GM19240 (cell line): ENCODE results near the genes TMEM80, EPS8L2 and CRACR2B.

DNA sequence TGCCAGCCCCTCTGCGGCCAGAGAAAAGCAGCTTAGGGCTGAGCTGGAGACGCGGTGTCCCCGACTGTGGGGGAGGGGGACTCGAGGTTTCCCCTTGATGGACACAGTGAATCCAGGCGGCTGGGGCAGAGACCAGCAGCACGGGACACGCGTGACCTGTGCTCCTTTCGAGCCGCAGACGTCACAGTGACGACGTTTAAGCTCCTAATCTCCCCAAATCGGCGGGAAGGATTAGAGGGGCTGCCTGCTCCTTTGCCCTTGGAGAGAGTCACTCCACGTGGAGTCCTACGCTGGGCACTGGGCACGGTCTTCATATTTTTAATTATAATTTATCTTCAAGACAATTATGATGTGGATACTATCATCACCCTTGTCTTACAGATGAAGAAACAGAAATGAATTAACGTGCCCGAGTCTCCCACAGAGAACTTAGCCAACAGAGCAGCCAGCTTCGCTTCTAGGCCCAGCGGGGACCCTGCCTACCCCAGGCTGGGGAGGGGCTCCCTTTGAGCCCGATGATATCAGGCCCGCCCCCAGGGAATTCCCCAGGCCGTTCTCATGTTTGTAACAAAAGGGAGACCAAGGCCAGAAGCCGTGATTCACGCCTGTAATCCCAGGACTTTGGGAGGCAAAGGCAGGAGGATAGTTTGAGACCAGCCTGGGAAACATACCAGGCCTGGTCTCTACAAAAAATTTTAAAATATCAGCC lies 1.3 kb downstream of the DRD4 start:
- RRBS: no CpG with 5 or more reads among the region's 28 CpGs

DNA sequence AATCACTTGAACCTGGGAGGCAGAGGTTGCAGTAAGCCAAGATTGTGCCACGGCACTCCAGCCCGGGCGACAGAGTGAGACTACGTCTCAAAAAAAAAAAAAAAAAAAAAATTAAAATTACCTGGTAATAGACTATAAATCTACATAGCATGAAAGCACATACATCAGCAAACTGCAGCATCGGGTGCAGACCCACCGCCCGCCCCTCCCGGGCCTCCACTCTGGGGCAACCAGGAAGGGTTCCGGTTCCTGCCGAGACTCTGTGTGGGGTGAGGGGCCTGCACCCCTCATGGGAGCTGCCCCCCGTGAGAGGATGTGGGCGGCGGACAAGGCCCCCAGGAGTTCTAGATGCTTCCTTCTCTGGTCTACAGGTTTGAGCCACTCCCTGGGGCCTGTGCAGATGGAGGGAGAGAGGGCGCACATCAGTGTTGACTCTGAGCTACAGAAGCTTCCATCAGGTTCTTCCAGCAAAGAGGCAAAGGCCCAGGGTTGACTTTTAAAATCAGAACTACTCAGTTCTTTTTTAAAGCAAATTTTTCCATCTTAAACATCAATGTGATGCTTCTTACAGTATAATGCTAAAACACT lies 9.2 kb downstream of the DRD4 start:
- RRBS: no CpG with 5 or more reads among the region's 14 CpGs

DNA sequence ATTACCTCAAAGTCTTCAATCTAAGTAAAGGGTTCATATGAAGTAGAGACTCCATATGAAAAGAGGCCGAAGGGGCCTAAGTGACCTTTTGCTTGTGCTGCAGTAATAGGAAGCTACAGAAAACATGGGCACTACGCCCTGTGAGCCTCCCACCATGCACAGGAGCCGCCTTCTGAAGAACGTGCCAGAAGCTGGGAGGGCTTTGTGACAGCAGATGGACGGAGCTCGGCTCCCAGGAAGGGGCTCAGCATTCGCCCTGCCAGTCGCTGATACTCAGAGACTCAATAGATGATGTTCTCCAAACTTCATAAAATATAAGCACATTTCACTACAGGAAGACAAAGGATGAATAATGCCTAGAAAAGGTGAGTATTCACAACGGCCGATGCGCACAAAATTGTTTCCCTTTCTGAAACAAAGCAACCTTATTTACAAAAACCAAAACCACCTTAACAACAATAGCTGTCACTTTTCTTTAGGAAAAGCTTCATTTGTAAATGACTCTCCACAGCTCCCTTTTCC lies 21.1 kb downstream of the DEAF1 start:
- RRBS: no CpG with 5 or more reads among the region's 11 CpGs

GRCh38 chr11:695473-696423 lies at the start of gene TMEM80:
TMEM80 (plus strand) TSS chr11:695816.
- RRBS: 2% methylated on average over 41 of the region's 118 CpGs

DNA sequence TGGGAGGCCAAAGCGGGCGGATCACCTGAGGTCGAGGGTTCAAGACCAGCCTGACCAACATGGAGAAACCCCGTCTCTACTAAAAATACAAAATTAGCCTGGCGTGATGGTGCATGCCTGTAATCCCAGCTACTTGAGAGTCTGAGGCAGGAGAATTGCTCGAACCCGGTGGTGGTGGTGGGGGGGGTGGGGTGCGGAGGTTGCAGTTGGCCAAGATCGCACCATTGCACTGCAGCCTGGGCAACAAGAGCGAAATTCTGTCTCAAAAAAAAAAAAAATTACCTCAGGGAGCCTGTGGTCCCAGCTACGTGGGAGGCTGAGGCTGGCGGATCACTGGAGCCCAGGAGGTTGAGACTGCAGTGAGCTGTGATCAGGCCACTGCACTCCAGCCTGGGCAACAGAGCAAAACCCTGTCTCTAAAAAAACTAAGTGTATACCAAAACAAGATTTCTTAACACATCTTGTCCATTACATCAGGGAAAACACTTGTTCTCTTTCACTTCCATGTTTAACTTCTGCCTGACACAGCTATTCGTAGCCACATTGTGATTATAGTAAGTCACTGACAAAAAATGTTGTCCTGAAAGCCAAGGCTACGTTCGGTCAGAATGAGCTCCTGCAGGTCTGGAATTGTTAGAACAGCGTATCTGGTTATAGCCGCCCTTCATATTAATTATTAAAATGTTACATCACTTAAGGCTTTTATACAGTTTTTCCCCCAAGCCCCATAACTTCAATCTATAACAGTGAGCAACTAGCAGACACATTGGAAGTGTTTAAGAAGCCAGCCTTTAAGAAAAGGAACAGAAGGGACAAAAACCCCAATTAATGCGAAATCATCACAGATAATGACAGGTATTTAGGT lies 1.5 kb downstream of the TMEM80 start:
- RRBS: no CpG with 5 or more reads among the region's 18 CpGs

- RRBS: no CpG with 5 or more reads among the region's 17 CpGs
Measured at GRCh38 chr11:697742-698484, 2.3 kb downstream of the TMEM80 start.

DNA sequence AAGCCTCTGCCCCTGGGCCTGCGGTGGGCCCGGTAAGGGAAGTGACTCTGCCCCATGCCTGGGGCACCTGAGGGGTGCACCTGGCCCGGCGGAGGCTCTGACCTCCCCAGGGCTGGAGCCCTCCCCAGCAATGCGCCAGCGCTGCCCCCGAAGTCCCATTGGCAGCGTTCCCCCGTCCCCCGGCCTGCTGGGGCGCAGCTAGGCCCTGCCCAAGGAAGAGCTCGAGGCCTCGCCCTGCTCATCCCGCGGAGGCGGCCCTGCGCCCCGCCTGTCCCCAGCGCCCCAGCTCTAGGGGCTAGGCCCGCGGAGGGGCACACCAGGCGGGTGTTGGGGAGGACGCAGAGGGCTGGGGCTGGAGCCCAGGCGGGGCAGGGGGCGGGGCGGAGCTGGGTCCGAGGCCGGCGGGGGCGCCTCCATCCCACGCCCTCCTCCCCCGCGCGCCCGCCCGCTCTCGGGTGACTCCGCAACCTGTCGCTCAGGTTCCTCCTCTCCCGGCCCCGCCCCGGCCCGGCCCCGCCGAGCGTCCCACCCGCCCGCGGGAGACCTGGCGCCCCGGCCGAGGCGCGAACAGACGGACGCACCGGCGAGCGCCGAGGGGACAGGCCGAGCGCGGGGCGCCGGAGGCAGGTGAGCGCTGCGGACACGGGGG lies at the start of gene EPS8L2:
Gene EPS8L2 (plus strand): TSS at position 570 of the 649 bp plus-strand sequence.
- RRBS: 14% methylated on average over 35 of the region's 68 CpGs

DNA sequence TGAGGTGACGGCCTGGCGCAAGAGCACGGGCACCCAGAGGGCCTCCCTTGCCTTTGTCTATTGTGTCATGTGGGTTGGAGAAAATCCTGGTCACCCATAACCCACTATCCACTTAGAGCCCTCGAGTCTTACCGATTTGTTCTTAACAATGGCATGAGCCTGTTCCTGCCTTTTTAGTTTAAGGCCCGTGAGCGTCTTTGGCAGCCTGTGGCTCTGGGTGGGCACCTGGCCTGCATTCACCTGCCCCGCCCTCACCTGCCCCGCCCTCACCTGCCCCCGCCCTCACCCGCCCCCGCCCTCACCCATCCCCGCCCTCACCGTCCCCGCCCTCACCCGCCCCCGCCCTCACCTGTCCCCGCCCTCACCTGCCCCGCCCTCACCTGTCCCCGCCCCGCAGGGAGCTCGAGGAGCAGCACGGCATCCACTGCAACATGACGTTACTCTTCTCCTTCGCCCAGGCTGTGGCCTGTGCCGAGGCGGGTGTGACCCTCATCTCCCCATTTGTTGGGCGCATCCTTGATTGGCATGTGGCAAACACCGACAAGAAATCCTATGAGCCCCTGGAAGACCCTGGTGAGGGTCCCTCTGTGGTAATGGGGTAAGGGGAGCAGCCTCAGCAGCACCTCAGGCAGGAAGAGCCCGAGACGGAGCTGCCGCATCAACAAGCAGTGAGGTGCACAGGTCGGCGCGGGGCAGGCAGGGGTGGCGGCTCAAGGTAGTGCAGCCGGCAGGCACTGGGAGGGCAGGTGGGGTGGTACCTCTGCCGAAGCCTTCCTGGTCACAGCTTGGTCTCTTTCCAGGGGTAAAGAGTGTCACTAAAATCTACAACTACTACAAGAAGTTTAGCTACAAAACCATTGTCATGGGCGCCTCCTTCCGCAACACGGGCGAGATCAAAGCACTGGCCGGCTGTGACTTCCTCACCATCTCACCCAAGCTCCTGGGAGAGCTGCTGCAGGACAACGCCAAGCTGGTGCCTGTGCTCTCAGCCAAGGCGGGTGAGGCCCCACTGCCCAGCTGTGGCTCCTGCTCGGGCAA lies 14.0 kb downstream of the GATD1 start:
- RRBS: no CpG with 5 or more reads among the region's 46 CpGs

- RRBS: 6% methylated on average over 9 of the region's 25 CpGs
Measured at GRCh38 chr11:827500-828355, at the start of gene CRACR2B. CRACR2B (plus strand) TSS chr11:827919.

GRCh38 chr11:836512-837194 lies 3.9 kb downstream of the CD151 start:
- RRBS: no CpG with 5 or more reads among the region's 17 CpGs

DNA sequence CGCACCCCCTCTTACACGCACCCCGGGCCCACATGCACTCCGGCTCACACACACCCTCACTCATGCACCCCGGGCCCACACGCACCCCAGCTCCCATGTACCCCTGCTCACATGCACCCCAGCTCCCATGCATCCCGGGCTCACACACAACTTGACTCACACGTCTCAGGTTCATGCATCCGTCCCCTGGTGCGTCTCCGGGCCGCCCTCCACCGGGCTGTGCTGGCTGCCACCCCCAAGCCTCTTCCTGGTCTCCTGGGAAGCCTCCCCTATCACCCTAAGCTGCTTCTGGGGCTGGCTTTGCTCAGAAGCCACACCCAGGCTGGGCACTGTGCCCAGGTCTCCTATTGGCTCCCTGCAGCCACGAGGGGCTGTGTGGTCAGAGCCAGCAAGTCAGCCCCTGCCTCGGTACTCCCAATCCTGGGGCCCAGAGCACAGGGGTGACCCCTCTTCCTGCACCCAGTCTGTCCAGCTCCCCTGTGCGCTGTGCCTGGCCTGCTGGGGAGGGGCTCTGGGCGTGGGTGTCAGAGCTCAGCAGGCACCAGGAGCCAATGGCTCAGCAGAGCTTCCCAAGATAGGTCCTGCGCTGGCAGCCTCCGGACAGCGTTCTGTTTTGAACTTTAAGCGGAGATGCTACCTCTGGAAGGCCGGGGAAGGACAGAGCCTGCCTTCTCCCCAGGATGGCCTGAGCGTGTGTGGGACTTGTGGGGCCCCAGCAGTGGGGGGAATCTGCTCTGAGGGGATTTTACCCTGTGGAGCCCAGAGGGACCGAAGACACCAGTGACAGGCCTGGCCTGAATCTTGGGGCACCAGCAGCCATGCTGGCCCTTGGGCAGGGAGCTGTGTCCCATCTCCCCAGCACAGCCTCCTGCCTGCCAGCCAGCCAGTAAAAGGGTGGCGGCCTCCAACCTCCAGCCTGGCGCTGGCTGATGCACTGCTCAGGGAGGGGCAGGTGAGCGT lies 17.1 kb downstream of the TSPAN4 start:
- RRBS: 85% methylated on average over 10 of the region's 27 CpGs

DNA sequence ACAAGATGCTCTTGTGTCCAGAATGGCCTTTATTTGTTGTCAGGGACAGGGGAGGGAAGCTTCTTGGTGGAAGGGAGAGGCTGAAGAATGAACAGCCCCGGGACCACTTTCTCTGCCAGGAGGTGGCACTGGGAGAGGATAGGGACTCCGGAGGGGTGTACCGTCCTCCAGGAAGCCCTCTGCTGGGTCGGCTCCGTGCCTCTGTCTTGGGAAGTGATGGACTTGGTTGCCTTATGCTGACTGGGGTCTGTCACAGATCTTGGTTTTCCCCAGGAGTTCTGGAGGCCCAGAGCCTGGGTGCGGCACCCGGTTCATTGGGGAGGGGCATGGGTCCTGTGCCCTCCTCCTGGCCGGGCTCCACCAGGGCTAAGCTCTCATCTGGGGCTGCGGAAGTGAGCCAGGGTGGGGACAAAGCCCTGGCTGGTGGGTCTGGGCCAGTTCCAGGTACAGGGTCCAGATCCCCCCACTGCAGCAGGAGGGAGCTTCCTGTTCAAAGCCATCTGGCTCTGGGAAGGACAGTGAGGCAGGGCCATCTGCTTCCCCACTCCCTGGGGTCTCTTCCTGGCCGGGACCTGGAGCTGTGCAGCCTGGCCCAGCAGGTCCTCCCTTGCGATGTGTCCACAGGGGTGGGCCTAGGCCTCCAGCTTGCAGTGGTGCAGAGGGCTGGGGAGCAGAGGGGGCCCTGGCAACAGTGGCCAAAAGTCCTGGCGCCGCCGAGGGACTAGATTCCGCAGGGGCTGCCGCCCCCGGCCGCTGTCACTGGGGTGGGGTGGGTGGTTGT lies 1.1 kb upstream of the AP2A2 start:
- RRBS: 80% methylated on average over 1 of the region's 18 CpGs

DNA sequence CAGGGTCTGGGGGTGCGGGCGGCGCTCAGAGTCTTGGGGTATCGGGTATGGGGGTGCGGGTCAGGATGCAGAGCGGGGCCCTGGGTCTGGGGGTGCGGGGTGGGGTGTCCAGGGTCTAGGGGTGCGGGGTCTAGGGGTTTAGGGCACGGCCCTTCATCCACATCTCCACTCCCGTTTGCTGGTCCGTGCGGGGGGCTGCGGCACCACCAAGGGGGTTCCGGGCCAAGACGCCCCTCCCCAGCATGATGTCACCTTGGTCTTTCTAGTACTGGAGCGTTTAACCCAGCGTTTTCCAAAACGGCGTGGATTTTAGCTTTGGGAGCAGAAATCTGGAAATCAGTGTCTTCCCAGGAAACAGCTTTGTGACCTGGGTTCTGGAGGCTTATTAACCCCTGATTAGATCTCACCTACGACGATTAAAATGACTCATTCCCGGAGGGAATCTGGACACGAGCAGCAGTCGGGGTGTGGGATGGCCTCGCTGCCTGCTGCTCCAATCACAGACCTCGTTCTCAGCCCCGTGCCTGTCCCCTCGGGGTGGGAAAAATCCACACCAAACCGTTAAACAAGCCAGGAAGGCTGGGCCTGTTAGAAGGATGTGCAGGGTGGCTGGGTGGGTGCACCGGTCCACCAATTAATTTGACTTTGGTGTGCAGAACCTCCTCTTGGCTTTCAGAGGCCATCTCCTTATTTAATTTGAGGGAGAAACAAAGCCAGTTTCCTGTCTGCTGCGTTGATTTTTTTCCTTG lies 793 bp downstream of the AP2A2 start:
- RRBS: no CpG with 5 or more reads among the region's 31 CpGs

GRCh38 chr11:931173-932053 lies 5.7 kb downstream of the AP2A2 start:
- RRBS: no CpG with 5 or more reads among the region's 14 CpGs

DNA sequence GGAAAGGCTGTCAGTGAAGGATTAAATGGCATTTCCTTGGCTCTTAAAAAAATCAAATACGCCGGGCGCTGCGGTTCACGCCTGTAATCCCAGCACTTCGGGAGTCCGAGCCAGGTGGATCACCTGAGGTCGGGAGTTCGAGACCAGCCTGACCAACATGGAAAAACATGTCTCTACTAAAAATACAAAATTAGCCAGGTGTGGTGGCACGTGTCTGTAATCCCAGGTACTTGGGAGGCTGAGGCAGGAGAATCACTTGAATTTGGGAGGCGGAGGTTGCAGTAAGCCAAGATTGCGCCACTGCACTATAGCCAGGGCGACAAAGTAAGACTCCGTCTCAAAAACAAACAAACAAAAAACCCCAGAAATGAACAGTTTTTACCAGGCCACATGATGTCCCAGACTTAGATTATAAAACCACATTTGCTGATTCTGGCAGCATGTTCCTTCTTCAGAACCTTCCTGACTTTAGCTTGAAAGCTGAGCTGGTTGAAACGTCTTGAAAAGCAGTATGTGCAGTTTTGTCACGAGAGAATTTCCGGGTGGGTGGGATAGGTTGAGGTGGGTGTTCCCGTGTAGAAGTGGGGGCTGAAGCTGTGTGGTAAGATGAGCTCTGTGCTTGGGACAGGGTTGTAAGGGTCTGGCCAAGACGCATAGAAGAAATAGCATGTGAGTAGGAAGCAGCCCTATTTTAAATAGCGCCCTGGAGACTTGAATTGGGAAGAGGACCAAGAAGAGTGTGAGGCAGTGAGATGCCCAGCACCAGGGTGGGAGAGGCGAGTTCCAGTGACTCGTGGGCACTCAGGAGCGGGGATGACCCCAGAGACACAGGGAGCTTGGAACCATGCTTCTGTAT lies 7.5 kb downstream of the AP2A2 start:
- RRBS: no CpG with 5 or more reads among the region's 23 CpGs

DNA sequence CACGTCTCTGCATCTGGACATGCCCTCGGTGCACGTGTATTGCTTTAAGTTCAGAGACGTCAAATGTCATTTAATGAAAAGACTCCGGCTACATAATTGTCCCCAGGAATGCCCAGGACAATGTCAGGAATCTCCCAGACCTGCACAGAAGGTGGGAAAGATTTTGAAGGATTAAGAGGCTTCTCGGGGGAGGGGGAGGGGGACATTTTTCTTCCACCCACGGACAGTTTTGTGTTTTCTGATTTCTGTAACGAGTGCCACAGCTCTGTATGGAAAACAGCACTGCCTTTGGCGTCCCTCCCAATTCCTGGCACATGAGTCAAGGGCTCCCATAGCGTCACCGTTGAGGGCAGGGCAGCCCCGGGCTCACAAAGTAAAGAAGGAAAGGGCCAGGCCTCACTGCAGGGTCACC lies 24.2 kb upstream of the MUC6 start:
- RRBS: no CpG with 5 or more reads among the region's 12 CpGs

GRCh38 chr11:1064105-1064813 lies 27.7 kb upstream of the MUC6 start:
- RRBS: no CpG with 5 or more reads among the region's 9 CpGs

- RRBS: 95% methylated on average over 16 of the region's 44 CpGs
Measured at GRCh38 chr11:1078118-1078659, 41.7 kb upstream of the MUC6 start.

DNA sequence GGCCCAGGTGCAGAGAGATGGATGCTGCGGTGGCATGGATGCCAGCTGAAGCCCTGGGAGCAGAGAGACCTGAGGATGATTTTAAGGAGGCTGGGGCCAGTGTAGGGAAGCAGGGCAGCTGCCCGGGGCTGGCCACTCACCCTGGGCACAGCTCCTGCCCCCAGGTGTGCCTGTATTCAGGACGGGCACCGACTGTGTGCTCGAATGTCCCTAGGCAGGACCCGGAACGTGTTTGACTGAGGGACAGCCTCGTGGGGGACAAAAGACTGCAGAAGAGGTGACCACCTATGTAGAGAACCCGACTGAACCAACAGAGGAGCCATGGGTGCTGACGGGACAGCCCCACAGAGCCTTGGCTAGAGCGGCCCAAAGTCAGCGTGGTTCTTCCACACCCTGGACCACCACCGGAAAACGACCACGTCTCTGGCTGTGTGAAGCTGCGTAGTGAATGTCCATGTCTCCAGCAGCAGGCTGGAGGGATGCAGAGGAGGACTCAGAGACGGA lies 17.8 kb upstream of the MUC5B start:
- RRBS: 73% methylated on average over 4 of the region's 17 CpGs

GRCh38 chr11:1205800-1206036 lies 17.1 kb upstream of the MUC5B start:
- RRBS: no CpG with 5 or more reads among the region's 8 CpGs